ENCODE measurements around the gene HPN.

DNA sequence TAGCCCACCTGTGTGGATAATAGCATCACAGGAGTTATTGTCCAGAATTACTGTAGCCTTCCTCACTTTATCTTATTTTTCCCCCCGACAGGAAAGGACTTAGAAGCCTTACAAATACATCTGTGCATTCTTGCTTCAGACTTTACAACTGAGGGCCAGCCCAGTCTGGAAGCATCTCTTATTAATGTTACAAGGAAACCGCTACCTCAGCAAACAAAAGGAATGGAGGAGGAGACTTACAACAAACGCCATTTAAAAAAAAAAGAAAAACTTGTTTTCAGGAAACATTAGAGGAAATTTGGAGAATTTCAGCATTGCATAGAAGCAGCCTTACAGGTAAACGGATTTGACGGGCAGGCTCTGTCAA, 45.2 kb downstream of the GARRE1 start:
- PRO-cap: no peak
- RAMPAGE, long total RNA, 4 experiments: no peak in any of the 4 experiments

DNA sequence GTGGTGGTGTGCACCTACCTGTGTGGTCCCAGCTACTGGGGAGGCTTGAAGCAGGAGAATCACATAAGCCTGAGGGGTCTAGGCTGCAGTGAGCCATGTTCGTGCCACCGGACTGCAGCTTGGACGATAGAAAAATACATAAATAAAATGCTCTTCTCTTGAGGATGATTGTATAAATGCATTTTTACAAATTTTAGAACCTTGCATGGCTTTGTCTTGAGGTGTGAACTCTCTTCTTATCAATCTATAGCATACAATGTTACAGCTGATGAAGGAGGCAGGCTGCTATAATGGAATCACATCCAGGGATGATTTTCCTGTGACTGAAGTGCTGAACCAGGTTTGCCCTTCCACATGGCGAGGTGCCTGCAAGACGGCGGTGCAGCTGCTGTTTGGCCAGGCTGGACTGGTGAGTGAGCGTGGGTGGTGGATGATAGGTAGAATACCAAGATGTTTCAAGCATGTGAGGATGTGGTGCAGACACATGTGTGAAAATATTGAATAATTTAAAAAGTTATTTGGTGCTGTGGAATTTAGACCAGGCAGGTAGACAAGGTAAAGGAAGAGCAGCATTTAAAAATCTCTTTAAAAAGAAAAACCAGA, 35.0 kb upstream of the GPI start:
- PRO-cap: no peak
- RAMPAGE, long total RNA, 4 experiments: no peak in any of the 4 experiments

GRCh38 chr19:34366186-34366722, 1.3 kb downstream of the GPI start:
- PRO-cap: no peak
- RAMPAGE, long total RNA, 4 experiments: no peak in any of the 4 experiments

- PRO-cap: no peak
- RAMPAGE, long total RNA, 4 experiments: no peak in any of the 4 experiments
Measured at GRCh38 chr19:34428077-34428240, 222 bp upstream of the UBA2 start.

- PRO-cap: no peak
- RAMPAGE, long total RNA, 4 experiments: no peak in any of the 4 experiments
Measured at GRCh38 chr19:34450080-34450444, 21.9 kb downstream of the UBA2 start.

- PRO-cap: no peak
- RAMPAGE, long total RNA, 4 experiments: start-site peak on the plus strand in 1 of 4 experiments, at chr19:34462300-34462796 at its widest, 5 reads per replicate
Measured at GRCh38 chr19:34462016-34462804, 19.3 kb upstream of the WTIP start.

- PRO-cap: no peak
- RAMPAGE, long total RNA, 4 experiments: no peak in any of the 4 experiments
Measured at GRCh38 chr19:34994890-34995490, 5.1 kb upstream of the GRAMD1A start.

DNA sequence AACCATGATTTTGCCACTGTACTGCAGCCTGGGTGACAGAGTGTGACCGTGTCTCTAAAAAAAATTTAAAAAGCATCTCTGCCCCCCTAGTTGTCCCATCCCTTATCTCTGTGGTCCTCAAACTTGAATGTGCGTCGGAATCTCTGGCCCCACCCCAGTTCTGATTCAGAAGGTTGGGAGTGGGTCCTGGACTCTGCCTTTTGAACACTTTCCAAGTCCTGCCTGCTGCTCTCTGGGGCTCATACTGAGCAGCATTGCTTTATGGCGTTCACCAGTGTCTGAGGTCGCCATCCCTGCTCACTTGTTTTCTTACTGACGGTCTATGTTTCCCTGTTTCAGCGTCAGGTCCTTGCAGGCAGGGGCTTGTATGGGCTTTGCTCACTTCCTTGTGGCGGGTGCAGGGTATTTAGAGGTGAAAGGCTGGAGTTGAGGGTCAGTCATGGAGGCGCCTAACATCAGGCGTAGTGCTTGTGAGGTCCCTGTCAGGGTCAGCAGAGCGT, 4.2 kb downstream of the GRAMD1A start:
- PRO-cap: no peak
- RAMPAGE, long total RNA, 4 experiments: no peak in any of the 4 experiments

DNA sequence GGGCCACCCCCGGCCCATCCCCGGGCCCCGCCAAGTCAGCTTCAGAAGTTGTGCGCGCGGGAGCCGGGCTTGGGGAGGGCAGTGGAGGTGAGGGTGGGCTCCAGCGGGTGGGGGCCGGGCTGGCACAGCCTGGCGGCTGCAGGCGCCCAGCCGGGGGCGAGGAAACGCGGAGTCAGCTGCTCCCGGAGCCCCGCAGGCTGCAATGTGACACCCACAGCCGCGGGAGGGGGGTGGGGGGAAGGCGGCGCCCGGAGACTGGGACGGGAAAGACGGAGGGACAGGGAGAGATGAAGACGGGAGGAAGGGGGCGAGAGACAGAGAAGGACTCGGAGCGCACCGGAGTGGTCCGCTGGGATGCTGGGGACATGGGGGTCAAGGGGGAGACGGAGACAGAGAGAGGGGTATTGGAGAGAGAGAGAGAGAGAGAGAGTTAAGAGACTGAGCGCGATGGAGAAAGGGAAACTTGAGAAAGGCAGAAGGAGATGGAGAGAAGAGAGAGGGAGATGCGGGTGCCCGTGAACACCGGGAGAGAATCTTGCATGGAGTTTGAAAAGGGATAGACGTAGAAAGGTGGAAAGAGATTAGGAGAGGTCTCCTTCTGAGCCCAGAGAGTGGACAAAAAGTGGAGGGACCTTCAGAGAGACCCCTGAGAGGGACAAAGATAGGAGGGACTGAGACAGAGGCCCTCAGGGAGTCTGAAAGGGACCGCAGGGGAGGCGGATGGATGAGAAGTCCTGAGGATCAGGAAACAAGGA, 862 bp downstream of the SCN1B start:
- PRO-cap: bidirectional peak, plus-strand start at position 290 of the sequence, minus-strand start at position 199 of the sequence
- RAMPAGE, long total RNA, 4 experiments: no peak in any of the 4 experiments

DNA sequence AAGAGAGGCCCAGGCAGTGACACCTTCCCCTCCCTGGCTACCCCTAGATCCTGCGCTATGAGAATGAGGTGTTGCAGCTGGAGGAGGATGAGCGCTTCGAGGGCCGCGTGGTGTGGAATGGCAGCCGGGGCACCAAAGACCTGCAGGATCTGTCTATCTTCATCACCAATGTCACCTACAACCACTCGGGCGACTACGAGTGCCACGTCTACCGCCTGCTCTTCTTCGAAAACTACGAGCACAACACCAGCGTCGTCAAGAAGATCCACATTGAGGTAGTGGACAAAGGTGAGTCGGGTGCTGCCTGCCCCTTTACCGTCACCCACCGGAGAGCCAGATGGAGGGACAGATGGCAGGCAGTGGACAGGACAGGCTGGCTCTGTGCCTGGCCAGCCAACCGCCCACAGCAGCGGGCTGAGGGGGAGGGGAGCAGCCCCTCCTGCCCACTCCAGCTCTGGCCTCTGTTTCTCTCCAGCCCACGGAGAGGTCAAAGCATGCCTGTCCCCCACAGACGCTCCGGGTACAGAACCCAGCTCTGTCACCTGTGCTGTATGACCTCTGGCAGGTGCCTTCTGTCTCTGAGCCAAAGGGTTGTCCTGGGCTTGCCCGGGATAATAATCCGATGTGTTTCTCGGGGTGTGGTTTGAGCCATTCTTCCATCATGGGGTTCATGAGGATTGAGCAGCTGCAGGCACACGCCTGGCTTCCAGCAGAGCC, 3.3 kb downstream of the SCN1B start:
- PRO-cap: no peak
- RAMPAGE, long total RNA, 4 experiments: no peak in any of the 4 experiments

DNA sequence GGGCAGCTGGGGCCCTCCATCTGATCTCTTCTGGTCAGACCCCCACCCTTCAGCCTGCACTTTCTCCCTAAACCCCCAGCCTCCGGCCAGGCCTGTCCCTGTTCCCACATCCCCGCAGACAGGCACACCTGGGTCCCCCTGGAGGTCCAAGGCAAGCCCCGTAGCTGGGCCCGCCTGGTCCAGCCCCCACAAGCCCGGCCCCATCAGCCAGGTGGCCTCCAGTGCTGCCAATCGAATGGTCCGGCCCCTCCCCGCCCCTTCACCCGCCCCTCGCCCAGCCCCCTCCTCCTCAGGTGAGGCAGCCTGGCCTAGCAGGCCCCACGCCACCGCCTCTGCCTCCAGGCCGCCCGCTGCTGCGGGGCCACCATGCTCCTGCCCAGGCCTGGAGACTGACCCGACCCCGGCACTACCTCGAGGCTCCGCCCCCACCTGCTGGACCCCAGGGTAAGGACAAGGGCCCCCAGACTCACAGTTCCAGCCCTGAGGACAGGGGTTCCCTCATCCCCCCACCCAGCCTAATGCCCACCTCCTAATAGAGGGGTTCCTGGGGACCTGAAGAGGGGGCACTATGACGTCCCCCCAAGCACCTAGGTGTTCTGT, at the start of gene HPN:
Gene HPN (plus strand): TSS at position 293 of the 600 bp plus-strand sequence.
- PRO-cap: no peak
- RAMPAGE, long total RNA, 4 experiments: no peak in any of the 4 experiments

DNA sequence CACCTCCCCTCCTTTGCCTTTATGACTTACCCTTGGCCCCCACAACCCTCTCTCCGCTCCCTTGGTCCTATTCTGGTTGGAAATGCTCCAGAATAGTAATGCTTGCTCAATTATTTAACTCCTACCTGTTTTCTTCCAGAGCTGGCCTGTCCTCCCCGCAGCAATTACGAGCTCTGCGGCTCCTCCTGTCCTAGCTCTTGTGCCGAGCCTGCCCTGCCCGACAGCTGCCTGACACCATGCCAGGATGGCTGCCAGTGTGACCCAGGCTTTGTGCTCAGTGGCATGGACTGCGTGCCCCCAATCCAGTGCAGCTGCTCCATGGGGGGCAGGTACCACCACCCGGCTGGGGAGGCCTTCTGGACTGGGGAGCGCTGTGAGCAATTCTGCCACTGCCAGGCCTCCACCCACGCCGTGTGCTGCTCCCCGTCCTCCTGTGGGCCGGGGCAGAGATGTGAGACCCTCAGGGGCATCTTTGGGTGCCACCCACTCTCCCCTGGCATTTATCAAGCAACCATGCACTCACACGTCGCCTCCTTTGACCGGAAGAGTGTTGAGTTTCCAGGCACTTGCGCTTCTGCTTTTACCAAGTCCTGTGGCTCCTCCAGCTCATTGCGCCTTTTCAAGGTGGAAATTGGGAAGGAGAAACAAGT, 9.4 kb upstream of the FXYD3 start:
- PRO-cap: no peak
- RAMPAGE, long total RNA, 4 experiments: no peak in any of the 4 experiments

GRCh38 chr19:35129297-35130338, 5.2 kb downstream of the LGI4 start:
- PRO-cap: no peak
- RAMPAGE, long total RNA, 4 experiments: no peak in any of the 4 experiments

- PRO-cap: no peak
- RAMPAGE, long total RNA, 4 experiments: no peak in any of the 4 experiments
Measured at GRCh38 chr19:35135628-35136088, 799 bp upstream of the LGI4 start.

- PRO-cap: no peak
- RAMPAGE, long total RNA, 4 experiments: no peak in any of the 4 experiments
Measured at GRCh38 chr19:35168063-35168976, 13.8 kb downstream of the FXYD5 start.

DNA sequence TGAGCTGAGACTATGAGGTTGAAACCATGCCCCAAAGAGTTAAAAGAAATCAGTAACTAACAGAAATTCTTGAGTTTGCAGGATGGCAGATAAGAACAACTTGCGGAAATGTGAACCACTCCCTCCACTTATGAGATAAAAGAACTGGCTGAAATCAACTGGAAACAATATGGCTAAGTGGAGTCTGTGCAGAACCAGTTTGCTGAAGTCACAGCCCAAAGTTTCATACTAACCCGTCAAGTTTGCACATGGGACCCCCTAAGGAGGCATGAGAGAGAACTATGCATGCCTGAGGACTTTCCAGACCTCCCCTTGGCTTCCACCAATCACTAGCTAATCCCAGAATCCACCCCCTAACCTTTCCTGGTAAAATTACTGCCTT, 8.0 kb downstream of the FAM187B start:
- PRO-cap: no peak
- RAMPAGE, long total RNA, 4 experiments: no peak in any of the 4 experiments

GRCh38 chr19:35250114-35250765, 1.4 kb downstream of the LSR start:
- PRO-cap: no peak
- RAMPAGE, long total RNA, 4 experiments: no peak in any of the 4 experiments

GRCh38 chr19:35266638-35266942, 2.2 kb upstream of the USF2 start:
- PRO-cap: no peak
- RAMPAGE, long total RNA, 4 experiments: no peak in any of the 4 experiments

DNA sequence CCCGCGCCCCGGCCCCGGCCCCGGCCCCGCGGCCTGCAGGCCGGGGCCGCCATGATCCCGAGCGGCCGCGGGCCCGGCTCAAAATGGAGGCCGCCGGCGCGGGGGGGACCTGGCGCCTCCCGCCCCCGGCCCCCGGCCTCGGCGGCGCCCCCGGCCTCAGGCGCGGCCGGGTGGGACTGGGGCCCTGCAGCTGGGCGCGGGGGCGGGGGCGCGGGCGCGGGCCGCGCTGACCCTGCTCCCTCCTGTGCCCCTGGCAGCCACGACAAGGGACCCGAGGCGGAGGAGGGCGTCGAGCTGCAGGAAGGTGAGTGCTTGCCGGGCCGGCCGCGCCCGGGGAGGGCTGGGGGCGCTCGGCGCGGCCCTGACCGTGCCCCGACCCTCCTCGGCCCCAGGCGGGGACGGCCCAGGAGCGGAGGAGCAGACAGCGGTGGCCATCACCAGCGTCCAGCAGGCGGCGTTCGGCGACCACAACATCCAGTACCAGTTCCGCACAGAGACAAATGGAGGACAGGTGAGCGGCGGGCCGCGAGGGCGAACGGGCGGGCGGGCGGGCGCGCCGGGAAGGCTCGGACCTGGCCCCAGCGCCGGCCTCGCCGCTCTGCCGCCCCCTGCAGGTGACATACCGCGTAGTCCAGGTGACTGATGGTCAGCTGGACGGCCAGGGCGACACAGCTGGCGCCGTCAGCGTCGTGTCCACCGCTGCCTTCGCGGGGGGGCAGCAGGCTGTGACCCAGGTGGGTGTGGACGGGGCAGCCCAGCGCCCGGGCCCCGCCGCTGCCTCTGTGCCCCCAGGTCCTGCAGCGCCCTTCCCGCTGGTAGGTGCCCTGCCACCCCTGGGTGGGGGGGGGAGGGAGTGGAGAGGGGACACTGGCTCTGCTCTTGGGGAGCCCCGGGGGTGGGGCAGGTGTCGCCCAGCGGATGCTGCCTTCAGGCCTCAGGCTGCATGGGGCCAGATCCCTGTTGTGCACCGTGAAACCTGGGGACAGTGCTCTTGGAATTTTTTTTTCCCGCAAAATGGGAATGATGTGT, 741 bp downstream of the USF2 start:
- PRO-cap: unidirectional peak, minus-strand start at position 600 of the sequence
- RAMPAGE, long total RNA, 4 experiments: no peak in any of the 4 experiments

DNA sequence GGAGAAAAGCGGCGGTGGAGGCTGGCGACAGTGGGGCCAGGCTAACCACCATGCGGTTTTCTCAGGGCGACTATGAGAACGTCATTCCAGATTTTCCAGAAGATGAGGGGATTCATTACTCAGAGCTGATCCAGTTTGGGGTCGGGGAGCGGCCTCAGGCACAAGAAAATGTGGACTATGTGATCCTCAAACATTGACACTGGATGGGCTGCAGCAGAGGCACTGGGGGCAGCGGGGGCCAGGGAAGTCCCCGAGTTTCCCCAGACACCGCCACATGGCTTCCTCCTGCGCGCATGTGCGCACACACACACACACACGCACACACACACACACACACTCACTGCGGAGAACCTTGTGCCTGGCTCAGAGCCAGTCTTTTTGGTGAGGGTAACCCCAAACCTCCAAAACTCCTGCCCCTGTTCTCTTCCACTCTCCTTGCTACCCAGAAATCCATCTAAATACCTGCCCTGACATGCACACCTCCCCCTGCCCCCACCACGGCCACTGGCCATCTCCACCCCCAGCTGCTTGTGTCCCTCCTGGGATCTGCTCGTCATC, 1.1 kb upstream of the FFAR1 start:
- PRO-cap: no peak
- RAMPAGE, long total RNA, 4 experiments: no peak in any of the 4 experiments

Data from sigmoid colon (tissue), 4 donors.